ENCODE data around the genes UQCRFS1 and VSTM2B.

- PRO-cap: no peak
These were observed 744.3 kb downstream of the UQCRFS1 start for GRCh38 chr19:28468661-28469065.

DNA sequence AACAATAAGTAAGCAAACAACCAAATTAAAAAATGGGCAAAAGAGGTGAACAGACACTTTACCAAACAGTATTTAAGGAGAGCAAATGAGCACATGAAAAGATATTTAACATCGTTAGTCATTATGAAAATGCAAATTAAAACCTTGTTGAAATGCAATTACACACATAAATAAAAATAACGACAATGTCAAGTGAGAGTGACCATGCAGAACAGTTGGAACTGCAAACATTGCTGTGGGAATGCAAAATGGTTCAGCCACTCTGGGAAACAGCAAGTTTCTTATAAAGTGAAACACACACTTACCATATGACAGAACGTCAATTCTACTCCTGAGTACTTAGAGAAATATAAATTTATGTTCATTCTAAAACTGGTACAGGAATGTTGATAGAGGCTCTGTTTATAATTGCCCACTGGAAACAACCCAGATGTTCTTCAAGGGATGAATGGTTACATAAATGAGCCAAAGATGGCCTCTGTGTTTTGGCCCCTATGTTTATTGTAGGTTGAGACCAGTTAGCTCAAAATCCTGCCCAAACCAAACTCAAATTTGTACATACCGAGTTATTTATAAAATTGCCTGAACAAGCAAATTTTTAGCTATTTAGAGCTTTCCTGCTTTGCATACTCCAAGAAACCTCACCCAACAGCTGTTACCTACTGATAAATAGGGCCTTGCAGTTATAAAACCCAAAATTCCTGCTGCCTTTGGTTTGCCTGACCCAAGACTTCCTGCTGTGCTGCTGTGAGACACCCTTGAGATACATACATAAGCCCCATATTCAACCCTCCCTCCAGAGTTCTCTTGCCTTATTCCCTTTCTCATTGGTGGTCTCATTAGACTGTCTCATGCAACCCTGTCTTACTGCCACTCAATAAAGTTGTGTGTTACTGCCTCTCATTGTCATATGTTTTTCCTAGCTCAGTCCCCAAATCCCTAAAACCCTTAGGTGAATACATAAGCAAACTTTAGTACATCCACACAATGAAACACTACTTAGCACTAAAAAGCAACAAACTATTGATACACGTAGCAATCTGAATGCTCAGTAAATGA, 677.8 kb downstream of the UQCRFS1 start:
- PRO-cap: no peak

DNA sequence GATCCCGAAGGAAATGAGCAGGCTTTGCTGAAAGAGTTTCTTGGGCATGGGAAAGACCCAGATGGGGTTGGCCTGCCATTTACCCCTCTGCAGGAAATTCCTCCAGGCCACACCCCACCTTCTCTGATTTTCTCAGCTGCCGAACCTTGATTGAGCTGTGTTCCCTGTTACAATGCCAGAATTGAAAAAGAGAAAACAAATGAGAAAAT, 575.7 kb downstream of the UQCRFS1 start:
- PRO-cap: unidirectional peak, minus-strand start at position 100 of the sequence

DNA sequence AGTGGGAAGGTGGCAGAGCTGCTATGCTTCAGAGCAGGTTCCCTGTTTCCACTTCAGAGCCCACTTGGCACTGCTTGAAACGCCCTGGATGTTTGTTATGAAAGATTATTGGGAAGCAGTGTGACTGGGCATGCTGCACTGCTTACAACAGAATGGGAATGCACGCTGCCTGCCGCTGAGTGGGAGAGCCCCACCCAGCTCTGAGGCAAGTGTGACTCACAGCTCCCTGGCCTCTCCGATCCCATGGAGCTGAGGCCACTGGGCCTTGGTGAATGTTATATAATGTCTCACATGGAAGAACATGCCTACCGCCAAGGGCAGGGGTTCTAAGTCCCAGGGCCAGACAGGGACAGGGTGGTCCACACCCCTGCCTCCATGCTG, 113.7 kb downstream of the UQCRFS1 start:
- PRO-cap: no peak

DNA sequence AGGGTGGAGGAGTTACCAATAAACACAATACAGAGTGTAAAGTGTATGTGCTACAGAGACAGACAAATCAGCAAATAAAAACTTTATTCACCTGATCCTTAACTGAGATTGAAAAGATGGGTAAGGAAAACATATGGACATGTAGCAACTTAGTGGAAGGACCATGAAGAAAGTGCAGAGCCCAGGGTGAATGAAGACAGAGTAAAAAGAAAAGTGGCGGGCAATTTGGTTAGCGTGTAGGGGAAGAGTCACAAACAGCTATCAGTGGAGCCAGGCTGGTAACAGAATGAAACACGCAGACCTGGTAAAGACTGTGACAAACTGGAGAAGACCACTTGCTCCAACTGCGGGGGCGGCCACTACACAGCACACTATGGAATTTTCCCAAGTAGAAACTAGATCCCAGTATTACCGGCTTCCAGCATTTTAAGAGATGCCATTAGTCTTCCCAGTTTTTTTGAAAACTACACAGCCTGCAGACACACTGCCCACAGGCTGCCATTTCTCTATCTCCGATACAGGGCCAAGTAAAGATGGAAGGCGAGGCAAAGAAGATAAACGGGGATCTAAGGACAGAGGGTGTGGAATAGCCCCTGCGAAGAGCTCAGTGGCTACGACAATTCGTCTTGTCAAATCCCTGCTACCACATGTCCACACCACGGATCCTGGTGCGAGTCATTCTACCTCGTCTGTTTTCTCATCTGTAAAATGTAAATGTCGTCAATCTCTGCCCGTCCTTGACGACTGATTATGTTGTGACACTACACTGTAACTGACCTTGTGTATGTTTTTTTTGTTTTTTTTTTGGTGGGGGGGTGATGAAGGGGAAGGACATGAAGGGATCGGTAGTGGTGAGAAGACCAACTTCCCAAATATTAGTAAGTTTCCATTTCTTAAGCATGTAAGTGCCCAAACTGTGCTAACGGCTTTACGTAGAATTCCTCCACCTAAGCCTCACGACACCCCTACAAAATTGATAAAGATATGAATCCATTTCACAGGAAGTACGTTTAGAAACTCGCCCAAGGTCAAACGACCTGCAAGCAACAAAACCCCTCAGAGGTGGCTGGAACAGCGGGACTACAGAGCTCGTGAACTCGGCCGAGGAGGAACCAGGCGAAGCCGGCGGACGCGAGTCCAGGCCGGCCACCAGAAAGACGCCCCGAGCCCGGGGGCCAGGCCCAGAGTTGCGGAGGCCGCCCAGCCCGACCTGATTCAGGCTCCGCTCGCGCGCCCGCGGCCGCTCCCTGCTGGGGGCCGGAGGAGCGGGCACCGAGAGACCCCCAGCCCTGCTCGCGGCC, 912 bp downstream of the UQCRFS1 start:
- PRO-cap: bidirectional peak, plus-strand start at position 1,059 of the sequence, minus-strand start at position 1,153 of the sequence

DNA sequence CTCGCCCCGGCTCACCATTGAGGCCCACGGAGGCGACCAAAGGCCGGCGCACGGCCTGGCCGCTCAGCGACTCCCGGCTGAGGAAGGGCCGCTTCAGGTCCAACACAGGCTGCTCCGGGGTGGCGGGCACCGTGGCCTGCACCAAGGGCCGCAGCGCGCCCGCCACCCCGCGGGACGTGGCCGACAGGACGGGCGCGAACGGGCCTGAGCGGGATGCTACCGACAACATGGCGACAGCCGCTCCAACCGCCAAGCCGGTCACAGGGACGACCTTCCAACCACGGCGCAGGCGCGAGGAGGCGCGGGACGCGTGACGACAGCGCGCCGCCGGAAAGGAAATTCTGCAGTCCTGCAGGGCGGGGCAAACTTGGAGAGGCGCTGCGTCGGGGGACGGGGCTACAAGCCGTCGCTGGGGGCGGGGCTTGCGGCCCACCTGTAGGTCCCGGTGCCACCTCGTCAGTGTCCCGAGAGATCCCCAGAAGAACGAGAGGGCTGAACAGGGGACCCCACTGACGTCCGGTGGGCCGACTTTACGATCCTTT, at the start of gene UQCRFS1:
TSS of gene UQCRFS1 (minus strand) at position 262 of the 542 bp plus-strand sequence.
- PRO-cap: bidirectional peak, plus-strand start at position 372 of the sequence, minus-strand start at position 262 of the sequence

- PRO-cap: no peak
These were observed at the start of gene VSTM2B for GRCh38 chr19:29525884-29526348. Gene VSTM2B (plus strand): TSS chr19:29525994.

GRCh38 chr19:29623707-29624321, 17.7 kb downstream of the POP4 start:
- PRO-cap: no peak

- PRO-cap: bidirectional peak, plus-strand start at chr19:29666392, minus-strand start at chr19:29666368; bidirectional peak, plus-strand start at chr19:29666588, minus-strand start at chr19:29666432
These were observed 826 bp downstream of the PLEKHF1 start for GRCh38 chr19:29665778-29666796.

- PRO-cap: no peak
These were observed 10.2 kb downstream of the C19orf12 start for GRCh38 chr19:29704774-29705298.

- PRO-cap: bidirectional peak, plus-strand start at chr19:29845794, minus-strand start at chr19:29845727
These were observed 33.9 kb downstream of the CCNE1 start for GRCh38 chr19:29845510-29846206.

GRCh38 chr19:29878963-29879428, 63.0 kb upstream of the URI1 start:
- PRO-cap: no peak

GRCh38 chr19:30008921-30009439, 66.9 kb downstream of the URI1 start:
- PRO-cap: no peak

- PRO-cap: no peak
These were observed 211.0 kb upstream of the ZNF536 start for GRCh38 chr19:30161250-30161449.

- PRO-cap: unidirectional peak, plus-strand start at chr19:30224769; unidirectional peak, plus-strand start at chr19:30224810
These were observed 147.5 kb upstream of the ZNF536 start for GRCh38 chr19:30224431-30225267.

- PRO-cap: unidirectional peak, minus-strand start at chr19:30236224
These were observed 136.2 kb upstream of the ZNF536 start for GRCh38 chr19:30235940-30236516.

- PRO-cap: bidirectional peak, plus-strand start at chr19:31214339, minus-strand start at chr19:31214108
These were observed 135.2 kb downstream of the TSHZ3 start for GRCh38 chr19:31213926-31214643.

GRCh38 chr19:31316706-31317088, 32.5 kb downstream of the TSHZ3 start:
- PRO-cap: no peak

DNA sequence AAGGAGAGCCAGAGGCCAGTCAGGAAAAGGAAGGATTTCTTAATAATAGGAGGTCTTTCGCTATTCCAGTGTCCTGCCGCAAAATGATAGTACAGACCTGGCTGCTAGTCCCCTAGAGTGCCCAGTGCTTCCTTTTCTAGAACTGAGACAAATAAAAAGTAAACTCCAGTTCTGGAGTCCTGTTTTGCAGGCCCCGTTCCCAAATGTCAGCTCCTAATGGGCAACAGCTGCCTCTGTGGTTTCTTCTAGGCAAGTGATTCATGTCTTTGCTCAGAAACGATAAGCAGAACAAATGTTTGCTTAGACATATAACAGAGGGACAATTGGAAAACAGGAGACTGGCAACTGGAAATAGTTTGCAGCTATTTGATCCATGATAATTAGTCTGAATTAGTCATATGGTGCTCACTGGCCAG, 29.0 kb upstream of the TSHZ3 start:
- PRO-cap: no peak

- PRO-cap: no peak
These were observed 489.1 kb upstream of the TSHZ3 start for GRCh38 chr19:31838207-31838785.